BJ (cell line): ENCODE results near the genes USP19 and KLHDC8B.

DNA sequence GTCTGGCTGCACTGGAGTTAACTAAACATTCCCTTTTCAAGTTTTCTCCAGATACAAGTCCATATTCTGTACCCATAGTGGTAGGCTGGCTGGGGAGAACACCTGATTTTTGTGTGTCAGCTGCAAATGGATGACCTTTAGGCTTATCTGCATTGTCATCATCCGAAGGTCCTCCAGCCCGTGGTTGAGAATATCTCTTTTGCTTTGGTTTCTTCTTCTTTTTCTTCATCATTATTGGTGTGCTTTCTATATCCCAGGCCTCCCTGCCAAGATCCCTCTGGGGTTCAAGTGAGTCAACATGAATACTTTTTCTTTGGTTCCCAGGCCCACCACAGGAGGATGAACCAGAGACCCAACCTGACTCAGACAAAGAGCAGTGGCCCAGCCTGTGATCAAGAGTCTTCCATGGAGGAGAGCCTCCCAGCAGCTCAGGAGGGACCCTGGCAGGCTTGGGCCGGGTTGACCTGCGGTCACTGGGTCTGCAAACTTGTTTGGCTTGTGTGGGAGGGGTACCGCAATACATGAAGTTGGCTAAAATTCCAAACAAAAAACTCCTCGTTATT, 104.2 kb downstream of the MAP4 start:
- CAGE, long polyA plus RNA: no peak
- RRBS: no CpG with 5 or more reads among the region's 6 CpGs

DNA sequence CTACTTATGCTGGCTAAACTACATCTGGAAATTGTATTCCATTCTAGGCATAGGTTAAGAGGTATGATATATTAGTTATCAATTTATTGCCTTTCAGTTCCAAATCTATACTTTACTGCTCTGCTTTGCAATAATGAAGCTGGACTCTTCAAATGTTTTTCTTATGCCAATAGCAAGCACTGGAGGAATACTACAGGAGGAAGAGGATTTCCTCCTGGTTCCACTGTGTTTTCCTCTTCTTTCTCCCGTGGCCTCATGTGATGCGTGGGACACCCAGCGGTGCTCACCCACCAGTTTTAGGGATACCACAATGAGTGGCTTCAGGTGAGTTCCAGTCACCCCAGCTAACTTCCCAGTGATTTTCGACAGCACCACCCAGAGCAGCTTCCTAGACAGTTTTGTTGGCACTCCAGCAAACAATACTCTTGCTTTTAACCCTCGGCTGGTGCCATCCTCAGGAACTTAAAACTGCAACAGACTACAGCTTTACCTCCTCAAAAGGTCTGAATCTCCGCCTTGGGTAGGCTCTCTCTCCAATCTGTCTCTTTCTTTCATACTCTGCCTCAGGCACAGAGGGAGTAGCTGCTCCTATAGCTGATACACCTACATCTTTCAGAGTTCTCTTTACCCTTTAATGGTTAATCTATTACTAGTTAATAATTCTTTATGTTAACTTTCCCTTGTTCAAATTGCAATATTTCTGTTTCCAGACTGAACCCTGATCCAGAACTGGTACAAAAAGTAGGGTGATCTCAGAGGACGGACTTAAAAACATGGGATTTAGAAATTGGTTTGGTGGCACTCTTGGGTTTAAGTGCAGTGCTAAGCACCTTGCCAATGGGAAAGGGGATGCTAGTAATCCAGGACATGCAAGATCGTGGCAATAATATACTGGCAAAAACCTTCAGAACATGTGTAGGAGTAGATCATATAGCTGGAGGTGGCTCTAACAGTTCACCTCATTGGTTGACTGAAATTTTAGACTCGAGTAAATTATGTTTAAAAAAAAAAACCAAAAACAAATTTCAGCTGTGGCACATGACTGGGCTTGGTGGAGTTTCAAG, 66.3 kb downstream of the MAP4 start:
- CAGE, long polyA plus RNA: no peak
- RRBS: no CpG with 5 or more reads among the region's 9 CpGs

DNA sequence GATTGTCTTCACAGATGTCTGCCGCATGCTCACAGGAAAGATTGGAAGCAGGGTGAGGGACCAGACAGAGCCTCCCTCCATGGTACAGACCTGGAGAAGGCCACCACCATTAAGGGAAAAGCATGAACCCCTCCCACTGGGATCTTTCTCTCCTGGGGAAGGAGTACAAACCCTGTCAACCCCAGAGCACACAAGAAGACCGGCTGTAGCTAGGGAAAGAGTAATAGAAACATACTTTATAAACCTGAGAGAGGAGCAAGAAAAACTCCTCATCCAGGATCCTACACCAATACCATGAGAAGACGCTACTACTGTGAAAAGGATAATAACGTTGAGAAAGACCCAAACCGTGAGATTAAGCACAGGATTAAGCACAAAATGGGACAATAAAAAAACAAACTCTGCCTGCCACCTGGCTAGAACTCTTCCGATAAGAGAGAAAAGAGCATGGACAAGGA, 20.2 kb downstream of the MAP4 start:
- CAGE, long polyA plus RNA: no peak
- RRBS: no CpG with 5 or more reads among the region's 6 CpGs

- CAGE, long polyA plus RNA: no peak
- RRBS: 5% methylated on average over 5 of the region's 25 CpGs
These were observed 268 bp upstream of the CDC25A start for GRCh38 chr3:48188467-48188902.

DNA sequence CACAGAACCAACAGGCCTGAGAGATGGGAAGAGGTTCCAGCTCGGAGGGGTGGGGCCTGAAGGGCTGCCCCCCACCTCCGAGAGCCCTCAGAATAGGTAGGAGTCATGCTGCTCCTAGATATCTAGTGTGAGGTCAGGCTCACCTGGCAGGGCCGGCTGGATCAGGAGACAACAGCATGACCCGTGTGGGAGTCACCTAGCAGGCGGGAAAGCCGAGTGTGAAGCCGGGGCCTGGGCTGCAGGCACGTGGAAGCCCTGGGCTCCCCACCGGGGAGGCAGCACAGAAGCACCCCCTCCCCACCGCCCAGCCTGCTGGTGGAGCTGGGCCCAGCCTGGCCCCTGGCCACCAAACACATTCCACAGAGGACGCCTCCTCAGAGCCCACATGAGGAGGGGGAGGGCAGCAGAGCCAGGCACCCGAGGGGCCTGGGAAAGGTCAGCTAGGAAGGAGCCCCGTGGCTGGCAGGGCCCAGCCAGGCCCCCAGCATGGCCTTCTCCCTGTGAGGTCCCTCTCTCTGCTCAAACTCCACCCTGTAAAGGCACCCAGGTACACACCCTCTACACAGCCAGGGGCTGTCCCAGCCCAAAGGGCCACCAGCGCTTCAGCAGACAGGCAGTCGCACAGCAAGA, 4.6 kb downstream of the PLXNB1 start:
- CAGE, long polyA plus RNA: no peak
- RRBS: 51% methylated on average over 7 of the region's 15 CpGs

DNA sequence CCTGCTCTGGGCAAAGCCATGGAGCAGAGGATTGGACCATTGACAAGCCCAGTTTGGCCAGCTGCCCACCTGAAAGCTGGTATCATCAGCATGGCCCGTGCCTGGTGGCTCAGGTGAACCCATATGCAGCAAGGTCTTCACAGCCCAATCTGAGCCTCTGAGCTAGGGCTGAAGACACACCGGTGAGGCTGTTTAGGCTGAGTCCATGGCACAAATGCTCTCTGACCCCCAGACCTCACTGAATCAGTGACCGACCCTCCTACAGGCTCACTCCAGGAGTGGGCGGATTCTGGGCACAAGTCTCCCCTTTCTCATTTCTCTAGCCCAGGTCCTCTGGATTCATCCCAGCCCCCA, 971 bp downstream of the SHISA5 start:
- CAGE, long polyA plus RNA: no peak
- RRBS: no CpG with 5 or more reads among the region's 4 CpGs

- CAGE, long polyA plus RNA: no peak
- RRBS: no CpG with 5 or more reads among the region's 7 CpGs
These were observed 1.5 kb upstream of the PFKFB4 start for GRCh38 chr3:48558129-48558532.

DNA sequence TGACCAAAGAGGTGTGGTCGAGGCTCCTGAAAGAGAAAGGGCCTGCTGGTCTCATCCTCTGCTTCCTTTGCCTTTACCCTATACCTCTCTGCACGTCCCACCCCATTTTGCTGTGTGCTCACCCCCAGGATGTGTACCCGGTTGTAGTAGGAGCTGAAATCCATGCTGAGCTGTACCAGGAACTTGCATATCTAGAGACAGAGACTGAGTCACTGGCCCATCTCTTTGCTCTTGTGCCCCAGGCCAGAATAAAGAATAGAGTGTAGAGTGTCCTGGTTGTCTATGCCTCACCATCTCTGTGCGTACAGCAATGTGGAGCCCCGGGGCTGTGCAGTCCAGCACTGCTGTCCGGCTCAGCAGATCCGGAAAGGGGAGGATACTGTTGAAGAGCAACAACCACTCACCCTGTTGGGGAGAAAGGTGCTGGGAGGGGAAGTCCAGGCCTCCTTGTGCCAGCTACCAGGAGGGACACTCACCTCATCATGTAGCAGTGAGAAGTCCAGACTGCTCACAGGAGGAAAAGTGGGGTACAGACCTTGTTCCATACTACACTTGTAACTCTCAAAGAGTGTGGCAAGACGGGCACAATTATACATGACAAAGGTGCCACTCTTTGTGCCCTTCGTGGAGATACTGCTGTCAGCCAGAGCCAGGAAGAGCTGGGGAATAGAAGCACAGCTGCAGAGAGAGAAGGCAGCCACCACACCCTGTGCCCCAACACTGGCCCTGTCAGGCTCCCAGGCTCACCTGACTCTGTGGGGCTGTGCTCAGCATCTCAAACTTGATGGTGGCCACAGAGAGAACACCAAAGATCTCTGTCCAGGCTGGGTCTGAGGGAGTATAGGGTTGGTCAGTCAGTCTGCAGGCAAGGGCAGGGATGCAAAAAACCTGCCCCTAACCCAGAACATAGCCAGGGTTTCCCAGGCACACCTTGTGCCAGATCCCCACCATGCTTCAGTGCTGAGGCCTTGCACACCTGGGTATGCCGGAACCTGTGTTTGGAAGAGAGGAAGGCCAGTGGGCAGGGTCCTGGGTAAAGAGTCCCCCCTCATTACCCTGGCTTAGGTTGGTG, 2.4 kb downstream of the DALRD3 start:
- CAGE, long polyA plus RNA: no peak
- RRBS: no CpG with 5 or more reads among the region's 10 CpGs

DNA sequence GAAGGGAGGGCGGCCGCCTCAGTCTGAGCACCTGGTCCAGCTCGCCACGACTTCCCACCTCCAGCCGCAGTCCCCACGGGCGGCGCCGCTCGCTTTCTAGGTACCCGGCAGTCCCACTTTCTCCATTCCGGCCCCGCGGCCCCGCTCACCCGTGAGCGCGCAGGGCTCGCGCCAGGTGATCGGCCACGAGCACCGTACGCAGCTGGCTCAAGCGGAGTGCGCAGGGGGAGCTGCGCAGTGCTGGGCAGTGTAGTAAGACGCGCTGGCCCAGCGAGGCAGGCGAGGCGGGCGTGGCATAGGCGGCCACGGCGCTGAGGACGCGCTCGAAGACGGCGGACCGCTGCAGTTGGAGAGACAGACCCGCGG, 523 bp downstream of the DALRD3 start:
- CAGE, long polyA plus RNA: no peak
- RRBS: no CpG with 5 or more reads among the region's 44 CpGs

DNA sequence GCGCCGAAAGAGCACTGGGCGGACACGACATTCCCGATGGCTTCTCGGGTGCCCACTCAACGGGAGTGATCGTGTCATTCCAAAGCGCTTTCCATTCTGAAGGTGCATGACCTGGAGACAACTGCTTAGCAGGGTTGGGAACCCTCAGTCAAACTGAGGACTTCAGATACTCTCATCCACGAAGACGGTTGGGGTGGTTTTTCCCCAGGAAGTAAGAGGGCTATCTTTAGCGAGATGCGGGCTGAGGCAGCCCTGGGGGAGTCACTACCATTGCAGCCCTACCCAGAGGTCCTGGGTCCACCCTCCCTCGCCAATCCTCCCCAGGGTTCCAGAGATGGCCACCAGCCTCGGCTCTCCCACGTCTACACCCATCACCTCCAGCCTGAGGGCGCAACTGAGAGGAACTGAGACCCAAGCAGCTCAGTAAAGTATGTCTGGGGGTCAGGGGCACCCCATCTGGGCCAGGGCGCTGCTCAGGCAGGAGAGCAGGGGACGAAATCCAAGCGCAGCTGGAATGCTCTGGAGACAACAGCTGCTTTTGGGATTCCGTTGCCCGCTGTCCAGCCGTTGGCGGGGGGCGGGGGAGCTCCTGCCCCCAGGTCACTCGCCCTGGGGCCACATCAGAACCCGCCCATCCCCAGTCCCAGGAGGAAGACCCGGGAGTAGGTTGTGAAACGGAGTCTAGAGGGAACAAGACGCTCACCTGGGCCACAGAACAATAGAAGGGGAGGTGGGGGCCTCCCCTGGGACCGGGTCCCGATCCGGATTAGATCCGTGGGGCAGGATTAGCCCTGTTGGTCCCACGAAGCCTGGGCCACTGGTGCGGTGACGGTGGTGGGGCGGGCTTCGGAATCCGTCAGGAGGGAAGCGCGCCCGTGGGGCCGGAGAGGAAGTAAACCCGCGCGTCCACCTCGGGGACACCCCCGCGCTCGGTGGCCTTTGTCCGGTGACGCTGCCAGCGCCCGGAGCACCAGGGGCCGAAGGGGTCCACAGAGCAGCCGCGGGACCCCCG, 1.5 kb upstream of the NDUFAF3 start:
- CAGE, long polyA plus RNA: no peak
- RRBS: 3% methylated on average over 19 of the region's 59 CpGs

DNA sequence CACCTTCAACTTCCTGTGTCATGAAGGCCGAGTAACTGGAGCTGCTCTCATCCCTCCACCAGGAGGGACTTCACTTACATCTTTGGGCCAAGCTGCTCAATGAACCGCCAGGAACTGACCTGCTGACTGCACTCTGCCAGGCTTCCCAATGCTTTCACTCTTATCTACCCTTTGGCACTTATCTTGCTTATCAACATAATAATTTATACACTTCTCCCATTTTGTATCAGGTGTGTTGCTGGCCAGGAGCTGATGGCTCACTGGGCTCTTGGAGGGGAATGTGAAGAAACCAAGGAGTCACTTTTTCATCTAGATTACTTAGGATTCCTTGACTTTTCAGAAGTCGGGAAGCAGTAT, 1.1 kb downstream of the NDUFAF3 start:
- CAGE, long polyA plus RNA: no peak
- RRBS: no CpG with 5 or more reads among the region's 3 CpGs

DNA sequence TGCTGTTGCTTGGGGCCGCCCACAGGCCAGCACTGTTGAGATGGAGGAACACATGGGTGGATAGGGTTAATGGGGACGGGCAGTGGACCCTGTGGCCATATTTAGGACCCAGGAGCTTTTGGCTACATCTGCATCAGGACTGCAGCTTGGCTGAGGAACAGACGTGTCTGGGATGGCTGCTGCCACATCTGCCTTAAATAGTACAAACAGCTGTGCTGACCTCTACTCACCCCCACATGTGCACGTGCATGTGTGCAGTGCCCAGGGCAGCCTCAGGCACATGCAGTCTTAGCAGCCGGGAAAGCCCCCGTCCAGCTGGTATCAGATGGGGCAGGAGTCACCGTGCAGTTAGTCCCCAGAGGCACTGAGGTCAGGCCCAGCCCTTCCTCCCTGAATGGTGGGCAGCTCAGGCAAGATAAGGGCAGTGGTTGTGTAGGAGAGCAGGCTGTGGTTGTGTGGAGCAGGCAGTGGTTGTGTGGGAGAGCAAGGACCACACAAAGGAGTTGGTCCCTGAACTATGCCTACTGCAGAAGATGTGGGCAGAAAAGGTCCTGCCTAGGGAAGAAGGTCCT, 3.4 kb downstream of the NDUFAF3 start:
- CAGE, long polyA plus RNA: no peak
- RRBS: no CpG with 5 or more reads among the region's 7 CpGs

GRCh38 chr3:49120470-49121355, at the start of gene USP19:
USP19 (minus strand) TSS chr3:49120823.
- CAGE, long polyA plus RNA: no peak
- RRBS: 2% methylated on average over 12 of the region's 73 CpGs

DNA sequence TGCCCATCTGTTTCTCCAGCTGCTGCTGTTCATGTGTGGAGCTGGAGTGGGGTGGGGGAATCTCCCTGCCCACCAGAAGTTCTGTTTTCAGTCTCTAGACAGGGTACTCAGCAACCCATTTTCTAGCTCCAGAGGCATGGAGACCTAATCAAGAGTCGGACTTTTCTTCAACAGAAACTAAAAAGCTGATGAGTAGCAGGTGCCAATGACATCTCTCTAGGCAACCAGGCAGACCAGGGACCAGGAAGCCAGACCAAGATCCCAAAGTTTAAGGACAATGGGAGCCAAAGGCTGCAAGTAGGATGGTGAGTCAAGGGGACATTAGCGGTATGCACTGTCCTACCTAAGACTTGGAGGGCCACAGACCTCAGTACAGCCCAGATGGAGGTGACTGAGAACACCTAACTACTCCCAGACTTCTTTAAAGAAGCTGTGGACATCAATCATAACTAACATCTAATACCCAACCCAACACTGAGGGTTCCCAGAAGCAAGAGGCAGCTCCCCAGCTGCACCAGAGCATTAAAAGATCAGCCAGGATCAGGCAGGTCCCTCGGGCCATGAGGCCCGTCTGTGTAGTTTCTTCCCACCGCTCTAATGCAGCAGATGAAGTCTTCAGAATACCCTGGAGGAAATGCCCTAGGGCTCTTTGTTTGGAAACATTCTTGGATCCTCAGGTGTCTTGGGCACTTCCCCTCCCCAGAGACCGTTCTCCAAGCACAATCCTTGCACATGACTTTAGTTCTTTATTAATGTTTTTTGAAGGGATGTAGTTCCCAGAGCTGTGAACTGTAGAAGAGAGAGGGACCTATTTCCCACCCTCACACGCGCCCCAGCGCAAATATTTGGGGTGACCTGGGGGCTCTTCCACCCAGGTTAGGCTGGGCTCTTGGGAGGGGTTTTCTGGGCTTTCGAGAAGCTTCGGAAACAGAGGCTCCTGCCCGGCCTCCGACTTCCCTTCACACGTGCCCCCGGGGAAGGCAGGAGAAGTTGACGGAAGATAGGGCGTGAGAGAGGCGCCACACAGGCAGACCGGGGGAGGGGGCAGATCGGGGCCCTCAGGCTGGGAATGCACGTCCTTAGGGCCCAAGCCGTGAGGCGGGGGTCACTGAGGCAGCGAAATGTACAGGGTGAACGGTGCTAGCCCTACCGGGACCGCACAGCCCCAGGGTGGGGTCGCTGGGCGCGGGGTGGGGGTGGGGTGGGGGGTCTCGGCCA, 781 bp downstream of the CCDC71 start:
- CAGE, long polyA plus RNA: no peak
- RRBS: under 1% methylated on average over 10 of the region's 31 CpGs

DNA sequence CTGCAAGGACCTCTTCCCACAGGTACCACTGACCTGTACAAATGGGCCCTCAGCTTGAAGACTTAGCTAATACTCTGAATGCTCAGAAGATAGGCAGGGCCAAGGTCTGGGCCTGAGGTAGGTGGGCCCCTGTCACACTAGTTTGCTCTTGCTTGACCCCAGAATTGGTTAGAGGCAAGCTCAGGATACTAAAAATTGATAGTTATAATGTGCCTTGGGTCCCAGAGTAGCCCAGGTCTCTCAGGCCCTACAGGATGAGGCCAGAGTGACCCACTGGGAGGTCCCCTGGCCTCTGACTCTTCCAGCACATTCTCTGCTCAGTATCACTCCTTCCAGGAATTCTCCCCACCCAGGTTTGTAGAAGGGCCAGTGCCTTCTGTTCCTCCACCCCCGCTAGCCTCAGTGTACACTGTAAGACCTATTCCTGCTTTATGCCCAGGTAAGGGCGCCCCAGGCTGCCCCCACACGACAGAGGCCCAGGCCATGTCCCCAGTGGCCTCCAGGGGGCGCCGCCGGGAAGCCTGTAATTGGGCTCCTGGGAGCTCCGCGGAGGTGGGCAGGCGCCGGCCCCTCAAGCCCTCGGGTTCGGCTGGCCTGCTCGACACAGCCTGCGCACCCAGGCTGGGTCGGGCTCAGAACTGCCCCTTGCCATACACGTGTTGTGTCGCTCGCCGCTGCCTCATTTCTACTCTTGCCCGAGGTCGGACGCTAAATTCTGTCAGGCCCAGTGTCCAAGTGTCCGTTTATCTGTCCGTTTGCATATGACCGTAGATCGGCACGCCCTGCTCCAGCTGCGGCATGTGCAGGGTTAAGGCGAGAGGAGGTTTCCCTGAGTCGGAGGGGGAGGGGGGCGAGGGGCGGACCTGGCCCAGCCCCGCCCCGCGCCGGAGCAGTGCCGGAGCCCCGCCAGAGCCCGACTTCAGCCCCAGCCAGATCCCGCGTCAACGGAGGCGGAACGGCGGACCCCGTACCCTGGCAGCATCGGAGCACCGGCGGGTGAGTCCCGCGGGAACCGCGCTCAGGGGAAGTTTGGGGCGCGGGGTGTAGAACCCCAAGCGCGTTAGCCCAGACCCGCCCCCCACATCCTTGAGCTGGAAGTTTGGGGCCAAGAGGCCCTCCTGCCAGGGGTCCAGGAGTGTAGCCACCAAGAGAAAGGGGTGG, at the start of gene KLHDC8B:
Gene KLHDC8B, plus strand, starts transcription at position 909 of the 1,161 bp plus-strand sequence.
- CAGE, long polyA plus RNA: no peak
- RRBS: 1% methylated on average over 13 of the region's 58 CpGs

- CAGE, long polyA plus RNA: no peak
- RRBS: no CpG with 5 or more reads among the region's 9 CpGs
These were observed 17.3 kb upstream of the C3orf62 start for GRCh38 chr3:49294308-49294788.

GRCh38 chr3:49413157-49413801, 1.1 kb downstream of the TCTA start:
- CAGE, long polyA plus RNA: no peak
- RRBS: no CpG with 5 or more reads among the region's 9 CpGs

DNA sequence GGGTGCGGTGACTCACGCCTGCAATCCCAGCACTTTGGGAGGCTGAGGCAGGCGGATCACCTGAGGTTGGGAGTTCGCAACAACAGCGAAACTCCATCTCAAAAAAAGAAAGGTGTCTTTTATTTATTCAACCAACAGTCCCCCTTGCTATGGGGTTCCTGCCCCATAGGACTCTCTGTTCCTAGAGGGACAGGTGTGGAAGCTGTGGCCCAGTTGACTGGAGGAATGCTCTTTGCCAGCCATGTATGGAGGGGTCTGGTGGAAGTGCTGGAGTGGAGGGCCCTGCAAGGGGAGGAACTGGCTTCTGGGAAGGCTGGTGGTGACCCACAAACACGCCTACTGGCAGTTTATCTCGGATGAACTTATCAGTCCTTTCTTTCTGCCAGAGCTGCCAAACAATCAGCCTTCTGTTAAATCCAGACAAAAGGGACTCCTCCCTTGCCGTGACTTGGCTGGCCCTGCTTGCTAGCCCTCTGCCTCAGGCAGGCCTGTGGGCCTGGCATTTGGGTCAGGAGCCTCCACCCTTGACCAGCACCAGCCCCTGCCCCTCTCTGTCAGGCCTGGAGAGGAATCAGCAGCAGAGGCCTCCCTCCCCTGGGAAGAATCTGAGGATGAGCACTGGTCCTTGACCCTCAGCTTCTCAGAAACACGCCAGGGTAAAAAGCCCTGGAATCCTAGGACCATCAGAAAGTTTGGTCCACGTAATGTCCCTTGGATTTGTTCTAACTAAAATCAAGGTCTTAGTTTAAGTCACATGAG, 4.4 kb upstream of the DAG1 start:
- CAGE, long polyA plus RNA: no peak
- RRBS: no CpG with 5 or more reads among the region's 10 CpGs

GRCh38 chr3:49498074-49498286, 27.9 kb downstream of the DAG1 start:
- CAGE, long polyA plus RNA: no peak
- RRBS: no CpG with 5 or more reads among the region's 1 CpG

DNA sequence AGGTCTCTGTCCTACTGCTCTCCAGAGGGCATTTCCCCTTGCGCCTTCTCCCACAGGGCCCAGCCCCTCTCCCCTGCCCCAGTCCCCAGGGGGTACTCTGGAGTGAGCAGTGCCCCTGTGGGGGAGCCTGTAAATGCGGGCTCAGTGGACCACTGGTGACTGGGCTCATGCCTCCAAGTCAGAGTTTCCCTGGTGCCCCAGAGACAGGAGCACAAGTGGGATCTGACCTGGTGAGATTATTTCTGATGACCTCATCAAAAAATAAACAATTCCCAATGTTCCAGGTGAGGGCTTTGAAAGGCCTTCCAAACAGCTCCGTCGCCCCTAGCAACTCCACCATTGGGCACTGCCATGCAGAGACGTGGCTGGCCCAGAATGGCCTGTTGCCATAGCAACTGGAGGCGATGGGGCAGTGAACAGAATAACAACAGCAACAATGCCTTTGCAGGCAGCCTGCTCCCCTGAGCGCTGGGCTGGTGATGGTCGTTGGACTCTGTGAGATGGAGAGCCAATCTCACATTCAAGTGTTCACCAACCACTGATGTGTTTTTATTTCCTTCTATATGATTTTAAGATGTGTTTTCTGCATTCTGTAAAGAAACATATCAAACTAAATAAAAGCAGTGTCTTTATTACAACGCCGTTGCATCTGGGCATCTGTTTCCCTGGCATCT, 19.2 kb upstream of the BSN start:
- CAGE, long polyA plus RNA: no peak
- RRBS: no CpG with 5 or more reads among the region's 10 CpGs